Foreskin keratinocyte (primary cell): Measurements from ENCODE around the gene MBD6.

GRCh38 chr12:56714126-56714576 lies 10.9 kb downstream of the NACA start:
- RAMPAGE, total RNA: no peak

GRCh38 chr12:56768390-56769026 lies 5.4 kb downstream of the HSD17B6 start:
- RAMPAGE, total RNA: no peak

DNA sequence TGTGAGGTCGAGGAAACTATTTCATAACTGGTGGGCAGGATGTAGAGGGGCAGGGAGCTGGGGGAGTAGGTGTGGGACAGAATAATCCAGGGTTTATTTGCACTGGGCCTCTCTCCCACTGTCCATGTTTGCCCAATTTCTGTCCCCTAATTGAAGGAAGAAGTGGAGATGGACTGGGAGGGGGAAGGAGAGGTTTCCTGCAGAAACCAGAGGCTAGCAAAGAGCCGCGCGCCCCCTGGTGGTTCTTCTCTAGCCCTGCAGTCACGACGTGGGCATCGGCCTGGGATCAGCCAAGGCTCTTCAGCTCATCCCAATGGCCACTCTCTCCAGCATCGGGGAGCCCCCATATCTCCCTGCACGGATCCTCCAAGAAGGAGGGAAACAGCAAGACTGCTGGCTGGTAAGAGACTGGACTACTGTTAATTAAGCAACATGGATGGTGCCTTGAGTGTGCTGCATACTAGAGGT lies 6.8 kb upstream of the GPR182 start:
- RAMPAGE, total RNA: no peak

GRCh38 chr12:57001309-57001951 lies 4.9 kb downstream of the ZBTB39 start:
- RAMPAGE, total RNA: no peak

DNA sequence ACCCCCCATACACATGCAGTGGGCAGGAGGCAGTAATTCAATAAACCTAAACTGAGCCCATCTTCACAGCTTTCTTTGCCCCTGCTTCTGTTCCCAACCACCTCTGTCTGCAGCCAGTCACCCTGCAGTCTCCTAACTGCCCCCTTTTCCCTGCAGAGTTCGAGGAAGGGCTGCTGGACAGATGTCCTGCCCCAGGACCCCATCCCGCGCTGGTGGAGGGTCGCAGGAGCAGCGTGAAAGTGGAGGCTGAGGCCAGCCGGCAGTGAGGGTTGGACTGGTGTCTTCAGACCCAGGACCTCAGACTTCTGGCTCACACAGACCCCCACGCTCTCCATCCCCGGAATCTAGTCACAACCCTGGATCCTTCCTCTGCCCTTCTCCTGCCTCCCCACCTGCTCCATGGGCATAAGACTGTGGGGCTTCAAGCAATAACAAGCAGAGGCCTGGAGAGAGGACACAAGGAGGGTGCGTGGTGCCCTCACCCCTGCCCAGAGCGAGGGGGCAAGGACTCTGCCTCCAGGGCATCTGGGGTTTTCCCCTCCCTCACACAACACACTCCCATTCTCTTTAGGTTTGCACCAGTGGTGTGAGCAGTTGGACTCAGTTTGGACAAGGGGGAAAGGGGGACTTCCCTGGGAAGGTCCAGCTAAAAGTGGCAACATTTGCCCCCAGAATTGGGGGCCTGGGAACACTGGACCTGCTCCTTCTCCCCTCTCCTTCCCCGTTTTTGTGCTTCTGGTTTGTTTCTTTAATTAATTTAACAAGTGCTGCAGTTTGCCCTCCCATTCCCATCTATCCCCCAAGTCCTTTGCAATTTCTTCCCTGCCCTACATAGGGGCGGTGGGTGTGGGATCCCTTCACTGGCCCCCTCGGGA lies 5.8 kb downstream of the NAB2 start:
- RAMPAGE, total RNA: no peak

DNA sequence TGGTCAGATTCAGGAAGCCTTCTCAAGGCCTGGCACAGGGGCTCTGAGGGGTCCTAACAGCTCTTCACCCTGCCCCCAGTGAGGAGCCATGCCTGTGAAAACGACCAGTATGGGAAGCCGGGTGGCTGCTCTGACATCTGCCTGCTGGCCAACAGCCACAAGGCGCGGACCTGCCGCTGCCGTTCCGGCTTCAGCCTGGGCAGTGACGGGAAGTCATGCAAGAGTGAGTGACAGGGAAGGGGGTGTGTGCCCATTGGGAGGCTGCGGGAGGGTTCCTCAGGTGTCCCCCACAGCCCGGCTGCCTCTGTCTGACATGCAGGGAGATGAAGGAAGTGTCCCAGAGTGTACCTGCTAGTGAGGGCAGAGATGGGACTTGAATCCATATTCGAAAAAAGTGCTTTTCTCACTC lies 28.4 kb downstream of the LRP1 start:
- RAMPAGE, total RNA: no peak

DNA sequence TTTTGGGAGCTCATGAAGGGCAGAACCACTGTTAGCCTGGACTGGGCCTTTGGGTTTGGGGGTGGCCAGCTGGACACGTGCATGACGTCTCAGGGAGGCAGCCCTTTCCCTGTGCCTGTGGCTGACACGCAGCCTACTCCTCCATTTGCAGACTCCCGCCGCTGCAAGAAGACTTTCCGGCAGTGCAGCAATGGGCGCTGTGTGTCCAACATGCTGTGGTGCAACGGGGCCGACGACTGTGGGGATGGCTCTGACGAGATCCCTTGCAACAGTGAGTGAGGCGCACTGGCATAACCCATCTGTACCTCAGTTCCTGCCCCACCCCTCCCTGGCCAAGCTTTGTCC lies 23.2 kb upstream of the NXPH4 start:
- RAMPAGE, total RNA: no peak

- RAMPAGE, total RNA: no peak
Measured at GRCh38 chr12:57205986-57206256, 10.7 kb upstream of the NXPH4 start.

- RAMPAGE, total RNA: no peak
Measured at GRCh38 chr12:57210675-57211758, 5.6 kb upstream of the NXPH4 start.

GRCh38 chr12:57226032-57226675 lies 3.4 kb upstream of the SHMT2 start:
- RAMPAGE, total RNA: no peak

DNA sequence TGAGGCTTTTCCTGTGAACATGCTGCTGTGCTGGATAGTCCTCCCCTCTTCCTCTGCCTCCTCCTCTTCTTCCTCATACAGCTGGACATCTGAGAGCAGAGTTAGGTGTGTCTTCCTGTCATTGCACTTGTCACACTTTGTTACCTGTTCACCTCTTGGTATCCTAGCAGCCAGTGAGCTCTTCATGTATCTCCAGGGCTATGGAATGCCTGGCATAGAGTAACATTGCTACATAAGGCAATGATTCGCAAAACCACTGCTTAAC lies 1.9 kb upstream of the SHMT2 start:
- RAMPAGE, total RNA: no peak

- RAMPAGE, total RNA: no peak
Measured at GRCh38 chr12:57240941-57242016, 4.4 kb upstream of the NDUFA4L2 start.

DNA sequence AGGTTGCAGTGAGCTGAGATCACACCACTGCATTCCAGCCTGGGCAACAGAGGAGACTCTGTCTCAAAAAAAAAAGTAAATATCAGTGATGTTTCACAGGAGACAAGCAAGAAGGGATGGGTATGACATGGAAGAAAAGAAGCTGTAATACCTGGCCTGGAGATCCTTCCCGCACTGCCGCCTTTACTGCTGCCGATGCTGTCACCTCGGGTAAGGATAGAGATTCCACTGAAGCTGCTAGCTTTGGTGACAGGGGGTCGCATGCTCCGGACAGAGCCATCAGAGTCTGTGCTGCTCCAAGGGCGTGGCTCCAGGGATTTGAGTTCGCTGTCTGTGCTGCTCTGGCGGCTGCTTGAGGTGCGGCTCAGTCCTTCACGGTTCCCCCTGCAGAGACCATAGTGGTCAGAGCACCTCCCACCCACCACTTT lies 32.7 kb upstream of the STAC3 start:
- RAMPAGE, total RNA: no peak

- RAMPAGE, total RNA: no peak
Measured at GRCh38 chr12:57295240-57295906, 44.4 kb upstream of the STAC3 start.

- RAMPAGE, total RNA: no peak
Measured at GRCh38 chr12:57439062-57439550, 4.5 kb downstream of the INHBC start.

- RAMPAGE, total RNA: no peak
Measured at GRCh38 chr12:57475646-57476655, 3.7 kb downstream of the ARHGAP9 start.

DNA sequence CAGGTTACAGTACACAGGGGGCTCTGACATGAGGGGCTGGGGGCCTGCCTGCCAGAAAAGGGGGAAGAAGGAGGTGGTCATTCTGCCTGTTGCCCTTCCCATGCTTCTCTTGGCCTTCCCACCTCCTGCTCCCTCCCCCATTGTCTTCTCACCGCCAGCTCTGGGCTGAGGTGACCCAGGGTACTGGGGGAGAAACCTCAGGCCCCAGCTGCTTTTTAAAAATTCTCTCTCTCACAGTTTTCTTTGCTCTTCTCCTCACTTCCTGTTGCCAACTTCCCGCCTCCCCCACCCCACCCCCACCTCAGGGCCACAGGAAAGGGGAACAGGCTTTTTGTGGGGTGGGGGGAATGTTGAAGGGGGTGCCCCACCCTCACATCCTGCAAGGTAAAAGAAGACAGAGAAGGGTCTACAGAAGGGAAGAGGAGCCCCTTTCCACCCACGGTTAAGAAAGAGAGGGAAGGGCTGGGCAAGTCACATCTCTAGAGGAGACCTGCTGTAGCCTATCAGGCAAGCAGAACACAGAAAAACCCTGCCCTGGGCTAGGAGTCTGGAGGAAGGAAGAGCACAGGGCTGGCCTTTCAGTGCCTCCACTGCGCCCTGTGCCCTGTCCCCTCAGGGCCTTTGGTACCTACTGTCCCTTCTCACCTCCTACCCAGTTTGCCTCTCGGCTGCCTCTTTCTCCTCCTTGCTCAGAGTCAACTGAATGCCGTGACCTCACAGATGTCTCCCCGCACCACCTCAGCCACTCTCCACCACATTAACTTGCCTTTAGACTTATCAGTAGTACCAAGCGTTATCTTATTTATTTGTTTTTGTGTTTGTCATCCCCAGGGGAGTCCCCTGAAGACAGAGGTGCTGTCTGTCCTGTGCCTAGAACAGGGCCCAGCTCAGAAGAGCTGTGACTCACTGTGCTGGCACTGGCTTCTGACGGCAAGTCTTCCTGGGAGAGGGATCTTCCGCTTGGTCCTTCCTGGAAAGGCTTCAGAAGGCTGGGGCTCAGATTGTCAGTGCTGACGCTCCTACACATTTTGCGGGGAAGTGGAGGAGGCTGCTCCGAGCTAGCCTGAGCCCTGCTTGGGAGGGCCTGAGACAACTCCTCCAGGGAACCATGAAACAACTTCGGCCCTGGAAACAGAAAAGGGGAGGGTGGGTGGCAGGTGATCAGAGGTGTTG lies 1.6 kb downstream of the ARHGAP9 start:
- RAMPAGE, total RNA: no peak

DNA sequence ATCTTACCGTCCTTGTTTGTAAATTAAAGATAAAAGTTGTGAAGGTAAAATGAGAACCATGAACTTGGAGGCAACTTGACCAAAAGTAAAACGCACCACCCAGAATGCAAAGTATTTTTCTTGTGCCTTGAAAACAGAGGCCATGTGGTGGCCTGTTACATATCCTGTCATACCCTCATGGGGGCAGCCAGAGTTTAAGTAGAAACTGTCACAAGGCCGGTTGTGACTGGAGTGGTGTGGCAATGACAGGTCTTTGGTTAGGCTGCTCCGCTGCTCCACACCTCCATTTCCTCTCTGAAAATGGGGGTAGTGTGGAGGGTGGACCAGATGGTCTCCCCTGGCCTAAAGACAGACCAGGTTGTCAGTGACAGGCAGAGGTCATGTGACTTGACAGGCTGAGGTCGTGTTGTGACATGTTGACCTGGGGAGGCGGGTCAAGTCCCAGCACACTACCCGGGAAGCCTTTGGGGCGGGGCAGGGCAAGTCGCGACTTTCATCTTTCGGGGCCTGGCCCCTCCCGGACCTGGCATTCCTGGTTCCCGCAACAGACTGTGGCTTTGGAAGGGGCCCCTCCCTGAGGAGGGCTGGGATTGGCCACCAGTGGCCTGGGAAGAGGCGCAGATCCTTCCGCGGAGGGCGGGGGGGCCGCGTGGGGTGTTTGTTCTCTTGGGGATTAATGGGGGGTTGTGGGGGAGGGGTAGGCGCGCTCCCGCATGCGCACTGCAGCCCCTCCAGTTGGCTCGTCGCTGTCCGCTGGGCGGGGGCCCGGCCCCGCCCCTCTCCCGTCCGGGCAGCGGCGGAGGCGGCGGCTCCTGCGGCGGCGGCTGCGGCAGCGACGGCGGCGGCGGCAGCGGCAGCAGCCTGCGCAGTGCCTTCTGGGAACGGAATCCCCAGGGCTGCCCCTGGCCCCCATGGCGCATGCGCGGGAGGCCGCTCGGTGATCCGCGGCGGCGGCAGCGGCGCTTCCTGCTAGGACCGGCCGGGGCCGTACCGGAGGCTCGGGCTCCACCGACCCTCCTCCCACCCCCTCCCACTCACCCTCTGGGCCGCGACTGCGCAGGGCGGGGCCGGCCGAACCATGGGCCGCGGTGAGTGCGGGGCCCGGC lies at the start of gene MBD6:
Gene MBD6, plus strand, starts transcription at position 901 of the 1,106 bp plus-strand sequence.
- RAMPAGE, total RNA: no peak

GRCh38 chr12:57617938-57618265 lies 6.7 kb downstream of the ARHGEF25 start:
- RAMPAGE, total RNA: no peak

DNA sequence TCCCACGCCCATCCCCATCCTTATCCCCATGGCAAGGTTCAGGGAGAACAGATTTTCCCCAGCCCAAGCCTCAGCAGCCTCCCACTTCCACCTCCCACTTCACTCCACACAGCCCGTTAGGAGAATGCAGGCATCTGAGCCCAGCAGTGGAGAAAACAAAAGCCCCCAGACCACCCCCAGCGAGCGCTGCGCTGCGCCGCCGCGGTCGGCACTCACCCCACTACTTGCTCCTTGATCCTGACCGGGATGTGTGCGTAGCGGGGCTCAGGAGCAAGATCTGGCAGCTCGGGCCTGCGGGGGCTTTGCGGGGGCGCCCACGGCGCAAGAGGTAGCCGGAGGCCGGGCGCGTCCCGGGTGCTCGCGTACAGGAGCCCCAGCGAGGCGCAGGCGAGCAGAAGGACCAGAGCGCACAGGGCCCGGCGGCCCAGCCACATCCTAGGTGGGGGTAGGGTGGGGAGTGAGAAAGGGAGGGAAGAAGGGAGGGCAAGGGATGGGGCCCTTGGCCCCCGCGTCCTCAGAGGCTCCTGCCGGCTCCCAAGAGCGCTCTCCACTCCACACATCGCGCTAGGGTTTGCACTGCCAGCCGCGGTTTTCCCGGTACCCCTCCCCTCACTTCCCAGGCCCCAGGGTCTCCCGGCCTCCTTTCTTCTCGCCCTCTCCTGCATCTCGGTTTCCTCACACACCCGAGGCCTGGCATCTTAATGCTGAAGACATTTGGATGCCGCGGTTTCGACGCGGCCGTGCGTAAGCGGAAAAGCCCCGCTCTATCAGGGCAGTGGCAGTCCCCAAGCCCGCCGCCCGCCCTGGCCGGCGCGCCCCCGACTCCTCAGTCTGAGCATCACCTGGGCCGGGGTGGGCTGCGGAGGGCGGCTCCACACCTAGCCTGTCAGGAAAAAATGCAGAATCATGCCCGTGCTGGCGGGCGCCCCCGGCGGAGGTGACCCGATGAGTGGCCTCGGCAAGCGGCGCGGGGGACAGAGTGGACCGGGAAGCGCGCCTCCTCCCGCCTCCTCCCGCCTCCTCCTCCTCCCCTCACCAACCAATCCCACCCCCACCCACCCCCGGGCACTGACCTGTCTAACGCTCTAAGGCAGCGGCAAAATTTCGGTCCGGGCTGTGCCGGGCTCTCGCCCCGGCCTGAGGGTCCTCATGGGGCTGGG lies 922 bp downstream of the B4GALNT1 start:
- RAMPAGE, total RNA: no peak